Psoas muscle (tissue), 2 donors: ENCODE data around the genes CTSK, CERS2, MINDY1, C1orf56 and PIP5K1A.

GRCh38 chr1:150807783-150808690, at the start of gene CTSK:
Gene CTSK, minus strand, starts transcription at chr1:150808260.
- PRO-cap, 2 experiments, result no peak in any of the 2 experiments

DNA sequence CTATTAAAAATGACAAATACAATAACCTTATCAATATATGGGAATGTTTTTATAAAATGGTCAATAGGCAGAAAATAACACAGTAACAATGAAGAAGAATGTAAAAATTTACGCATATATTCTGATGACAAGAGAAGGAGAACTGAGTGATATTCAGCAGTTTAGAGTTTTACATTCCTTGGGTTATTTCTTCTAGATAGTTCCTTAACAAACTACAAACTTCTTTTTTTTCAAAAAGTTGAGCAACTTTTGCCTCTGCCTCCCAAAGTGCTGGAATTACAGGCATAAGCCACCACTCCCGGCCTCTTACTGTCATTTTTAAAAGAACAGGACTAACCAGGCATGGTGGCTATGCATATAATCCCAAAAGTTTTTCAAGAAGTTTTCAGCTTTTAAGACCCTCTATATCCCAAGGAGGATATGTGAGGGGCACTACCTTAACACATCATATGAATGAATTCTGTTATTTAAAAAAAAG, 32.9 kb downstream of the ARNT start:
- PRO-cap, 2 experiments, result no peak in any of the 2 experiments

DNA sequence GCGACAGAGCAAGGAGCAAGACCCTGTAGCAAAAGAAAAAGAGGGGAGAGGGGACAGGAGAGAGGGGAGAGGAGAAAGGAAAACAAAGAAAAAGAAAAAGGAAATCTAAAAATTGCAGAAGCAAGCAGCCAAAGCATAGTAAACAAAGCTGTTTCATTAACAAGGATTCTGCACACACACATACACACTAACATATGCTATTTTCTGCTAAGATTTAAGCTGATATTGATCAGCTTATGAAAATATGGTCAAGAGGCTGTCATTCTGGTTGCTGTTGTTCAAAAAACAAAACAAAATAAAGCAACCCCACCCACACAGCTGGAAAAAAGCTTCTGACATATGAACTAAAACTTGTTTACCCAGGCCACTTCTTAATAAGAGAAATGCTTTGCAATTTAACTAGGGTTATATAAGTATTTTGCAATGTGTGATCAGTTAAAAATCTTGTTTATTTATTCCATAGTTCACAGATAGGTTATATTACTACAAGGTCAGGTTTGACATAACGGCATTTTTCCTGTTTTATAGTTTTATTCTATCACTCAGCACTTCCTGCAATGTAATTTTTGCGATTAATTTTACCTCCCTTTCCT, 1.6 kb downstream of the ARNT start:
- PRO-cap, 2 experiments, result no peak in any of the 2 experiments

- PRO-cap, 2 experiments, result no peak in any of the 2 experiments
Measured at GRCh38 chr1:150875839-150876089, 635 bp downstream of the ARNT start.

- PRO-cap, 2 experiments, result no peak in any of the 2 experiments
Measured at GRCh38 chr1:150966928-150967995, 7.4 kb downstream of the CERS2 start.

- PRO-cap, 2 experiments, result peak in 2 of 2 experiments; most common plus-strand start chr1:150974886 (in 2); most common minus-strand start chr1:150974728 (in 1)
Measured at GRCh38 chr1:150974570-150975425, at the start of gene CERS2. Gene CERS2, minus strand, starts transcription at chr1:150974835.

DNA sequence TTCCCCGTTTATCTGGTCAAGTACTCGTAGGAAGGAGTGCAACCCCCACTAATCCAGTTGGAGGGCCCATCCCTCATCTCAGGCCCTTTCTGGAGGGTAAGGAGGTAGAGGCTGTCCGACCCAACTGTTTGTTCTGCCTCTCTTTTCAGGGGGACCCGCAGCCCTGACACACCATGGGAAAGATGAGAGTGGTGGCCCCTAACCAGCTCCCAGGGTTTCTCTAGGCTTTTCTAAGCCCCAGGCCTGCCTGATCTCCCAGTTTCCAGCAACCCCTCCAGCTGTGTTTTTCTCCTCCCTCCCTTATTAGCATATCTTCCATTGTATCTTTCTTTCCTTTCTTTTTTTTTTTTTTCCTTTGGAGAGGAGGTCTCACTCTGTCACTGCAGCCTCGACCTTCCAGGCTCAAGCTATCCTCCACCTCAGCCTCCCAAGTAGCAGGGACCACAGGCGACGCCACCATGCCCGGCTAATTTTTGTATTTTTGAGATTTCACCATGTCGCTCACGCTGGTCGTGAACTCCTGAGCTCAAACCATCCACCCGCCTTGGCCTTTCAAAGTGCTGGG, 1.7 kb upstream of the CERS2 start:
- PRO-cap, 2 experiments, result no peak in any of the 2 experiments

GRCh38 chr1:151006296-151007332, at the start of gene MINDY1:
Gene MINDY1, minus strand, starts transcription at chr1:151006902.
- PRO-cap, 2 experiments, result peak in 2 of 2 experiments; most common plus-strand start chr1:151006508 (in 1); most common minus-strand start chr1:151006874 (in 2)

DNA sequence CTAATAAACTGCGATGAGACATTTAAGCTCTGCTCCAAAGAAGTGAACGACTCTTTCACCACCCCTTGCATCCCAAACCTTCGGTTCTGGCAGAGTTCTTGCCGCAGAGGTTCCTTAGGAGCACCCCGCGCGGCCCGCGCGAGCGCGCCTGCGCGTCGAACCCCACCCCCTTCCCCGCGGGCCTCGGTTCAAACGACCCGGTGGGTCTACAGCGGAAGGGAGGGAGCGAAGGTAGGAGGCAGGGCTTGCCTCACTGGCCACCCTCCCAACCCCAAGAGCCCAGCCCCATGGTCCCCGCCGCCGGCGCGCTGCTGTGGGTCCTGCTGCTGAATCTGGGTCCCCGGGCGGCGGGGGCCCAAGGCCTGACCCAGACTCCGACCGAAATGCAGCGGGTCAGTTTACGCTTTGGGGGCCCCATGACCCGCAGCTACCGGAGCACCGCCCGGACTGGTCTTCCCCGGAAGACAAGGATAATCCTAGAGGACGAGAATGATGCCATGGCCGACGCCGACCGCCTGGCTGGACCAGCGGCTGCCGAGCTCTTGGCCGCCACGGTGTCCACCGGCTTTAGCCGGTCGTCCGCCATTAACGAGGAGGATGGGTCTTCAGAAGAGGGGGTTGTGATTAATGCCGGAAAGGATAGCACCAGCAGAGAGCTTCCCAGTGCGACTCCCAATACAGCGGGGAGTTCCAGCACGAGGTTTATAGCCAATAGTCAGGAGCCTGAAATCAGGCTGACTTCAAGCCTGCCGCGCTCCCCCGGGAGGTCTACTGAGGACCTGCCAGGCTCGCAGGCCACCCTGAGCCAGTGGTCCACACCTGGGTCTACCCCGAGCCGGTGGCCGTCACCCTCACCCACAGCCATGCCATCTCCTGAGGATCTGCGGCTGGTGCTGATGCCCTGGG, at the start of gene C1orf56:
Gene C1orf56, plus strand, starts transcription at position 191 of the 906 bp plus-strand sequence.
- PRO-cap, 2 experiments, result peak in 2 of 2 experiments; most common plus-strand start position 191 of the sequence (in 2); most common minus-strand start position 144 of the sequence (in 2)

GRCh38 chr1:151052334-151053273, 5.1 kb downstream of the C1orf56 start:
- PRO-cap, 2 experiments, result no peak in any of the 2 experiments

DNA sequence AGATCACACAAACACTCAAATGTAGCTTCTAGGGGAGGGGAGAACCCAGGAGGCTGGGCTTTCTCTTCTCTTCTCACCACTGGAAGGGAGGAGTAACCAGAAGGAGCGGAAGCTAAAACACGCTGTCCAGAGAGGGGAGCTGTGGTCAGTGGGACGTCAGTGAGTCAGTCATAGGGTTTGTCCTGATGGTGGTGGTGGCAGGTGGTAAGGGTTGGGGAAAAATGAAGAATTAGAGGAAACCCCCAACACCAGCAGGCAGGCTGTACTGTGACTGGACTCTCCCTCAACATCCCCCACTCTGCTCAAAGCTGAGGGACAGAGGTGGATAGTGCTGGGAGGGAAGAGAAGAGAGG, 1.7 kb downstream of the CDC42SE1 start:
- PRO-cap, 2 experiments, result peak in 1 of 2 experiments; most common plus-strand start position 142 of the sequence (in 1)

- PRO-cap, 2 experiments, result no peak in any of the 2 experiments
Measured at GRCh38 chr1:151062699-151063261, 2.6 kb downstream of the MLLT11 start.

- PRO-cap, 2 experiments, result peak in 1 of 2 experiments; most common plus-strand start chr1:151143451 (in 1); most common minus-strand start chr1:151143290 (in 1)
Measured at GRCh38 chr1:151142800-151143544, 3.5 kb downstream of the SEMA6C start.

DNA sequence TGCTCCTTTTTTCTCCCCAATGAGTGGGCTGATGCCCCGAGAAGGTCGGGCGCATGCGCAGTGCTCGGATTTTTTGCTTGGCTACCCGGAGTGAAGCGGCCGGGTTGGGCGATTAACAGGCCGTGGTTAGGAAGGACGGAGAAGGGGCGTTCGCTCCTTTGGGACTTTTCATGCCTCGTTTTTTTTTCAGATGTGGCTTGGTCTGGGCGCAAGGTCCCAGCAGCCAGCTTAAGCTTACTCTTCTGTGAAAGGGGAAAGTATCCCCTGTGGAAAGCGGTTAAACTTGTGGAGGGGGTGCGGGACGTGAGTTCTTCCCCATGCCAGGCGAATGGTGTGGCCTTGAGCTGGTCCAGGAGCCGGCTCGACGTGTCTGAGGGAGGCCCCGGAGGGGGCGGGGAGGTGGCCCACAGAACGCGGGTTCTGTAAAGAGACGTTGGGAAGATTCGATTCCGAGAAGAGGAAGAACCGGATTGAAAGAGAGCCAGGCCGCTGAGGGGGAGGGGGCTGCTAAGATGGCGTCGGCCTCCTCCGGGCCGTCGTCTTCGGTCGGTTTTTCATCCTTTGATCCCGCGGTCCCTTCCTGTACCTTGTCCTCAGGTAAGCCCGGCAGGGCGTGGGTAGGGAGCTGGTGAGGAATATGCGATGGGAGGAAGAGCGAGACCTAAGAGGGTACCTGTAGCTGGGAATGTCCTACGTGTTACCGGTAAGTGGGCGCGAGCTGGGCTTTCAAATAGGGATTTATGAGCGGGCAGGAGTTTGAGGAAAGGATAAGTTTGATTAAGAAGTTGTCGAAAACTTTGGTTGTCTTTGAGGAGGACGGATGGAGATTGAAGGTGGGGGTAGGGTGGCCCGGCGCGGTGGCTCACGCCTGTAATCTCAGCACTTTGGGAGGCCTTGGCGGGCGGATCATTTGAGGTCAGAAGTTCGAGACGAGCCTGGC, at the start of gene PIP5K1A:
Gene PIP5K1A, plus strand, starts transcription at position 68 of the 940 bp plus-strand sequence.
- PRO-cap, 2 experiments, result peak in 2 of 2 experiments; most common plus-strand start position 93 of the sequence (in 2); most common minus-strand start position 335 of the sequence (in 1)

DNA sequence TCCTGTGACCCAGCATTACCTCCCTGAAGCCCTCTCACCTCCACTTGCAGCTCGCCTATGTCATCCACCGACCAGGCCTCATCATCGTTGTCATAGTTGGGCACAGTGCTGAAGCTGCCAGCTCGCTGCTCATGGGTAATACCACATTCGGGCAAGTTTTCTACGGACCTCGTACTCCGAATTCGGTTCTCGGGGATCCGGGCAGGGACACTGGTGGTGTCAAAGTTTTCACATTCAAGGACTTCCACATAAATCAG, 21.2 kb downstream of the PI4KB start:
- PRO-cap, 2 experiments, result no peak in any of the 2 experiments

DNA sequence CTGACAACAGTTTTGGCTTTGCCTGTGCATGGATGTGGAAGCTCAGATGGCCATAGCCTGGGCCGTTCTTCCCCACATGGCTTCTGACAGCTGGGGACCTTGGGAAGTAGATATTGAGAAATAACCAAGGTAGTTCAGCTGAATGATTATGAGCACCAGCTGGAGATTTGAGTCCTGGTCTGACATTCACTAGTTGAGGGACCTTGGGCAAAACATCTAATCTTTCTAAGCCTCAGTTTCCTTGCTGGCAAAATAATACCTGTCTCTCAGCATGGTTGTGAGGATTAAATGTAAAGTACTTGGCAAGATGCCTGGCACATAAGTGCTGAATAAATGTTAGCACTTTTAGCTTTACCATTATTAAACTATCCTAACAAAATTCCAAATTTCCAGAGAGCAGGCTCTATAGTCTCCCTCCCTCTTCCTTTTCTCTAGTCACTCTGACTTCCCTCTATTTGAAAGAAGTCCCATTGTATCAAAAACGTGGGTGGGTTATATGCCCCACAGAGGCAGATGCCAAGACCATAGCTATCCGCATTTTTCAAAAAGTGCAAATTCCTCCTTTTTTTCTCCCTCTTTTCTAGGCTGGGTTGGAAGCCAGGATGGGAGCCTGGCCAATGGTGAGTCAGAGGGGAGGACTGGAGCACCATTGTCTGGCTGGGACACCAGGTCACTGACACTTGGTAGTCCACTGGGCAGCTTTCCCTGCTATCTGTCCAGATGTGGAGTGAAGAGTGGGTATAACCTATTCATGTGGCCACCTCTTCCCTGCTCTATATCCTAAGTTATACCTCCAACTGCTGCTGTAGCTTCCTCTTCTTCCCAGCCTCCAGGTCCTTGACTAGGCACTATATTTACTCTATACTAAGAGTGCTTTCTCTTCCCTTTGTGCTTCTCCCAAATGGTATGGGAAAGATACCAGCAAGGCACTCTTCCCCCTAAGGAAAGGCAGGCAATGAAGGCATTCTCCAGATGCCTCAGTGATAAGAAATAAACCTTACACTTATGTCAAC, 13.2 kb downstream of the PI4KB start:
- PRO-cap, 2 experiments, result no peak in any of the 2 experiments

- PRO-cap, 2 experiments, result no peak in any of the 2 experiments
Measured at GRCh38 chr1:151342352-151342970, 4.6 kb downstream of the RFX5 start.

- PRO-cap, 2 experiments, result no peak in any of the 2 experiments
Measured at GRCh38 chr1:151364722-151365419, 7.6 kb downstream of the SELENBP1 start.

DNA sequence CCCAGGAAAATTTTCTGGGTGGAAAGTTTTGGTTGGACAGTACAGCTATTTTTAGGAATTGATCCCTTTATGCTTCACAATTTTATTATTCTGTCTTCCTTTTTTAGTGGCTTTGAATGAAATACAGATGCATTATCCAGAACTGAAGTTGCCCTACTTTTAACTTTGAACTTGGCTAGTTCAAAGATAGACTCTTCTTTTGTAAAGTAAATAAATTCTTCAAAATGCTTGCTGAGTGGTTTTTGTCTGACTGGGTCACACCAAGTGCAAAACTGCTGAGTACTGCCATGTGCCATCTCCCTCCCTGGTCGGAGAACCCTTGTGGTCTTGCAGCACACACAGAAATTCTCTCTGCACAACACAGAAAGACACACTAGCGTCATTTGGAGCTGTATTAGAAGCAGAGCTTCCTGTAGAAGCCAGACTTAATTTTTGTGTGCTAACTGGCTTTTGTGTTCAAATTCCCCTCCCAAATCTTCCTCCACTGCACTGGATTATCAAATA, 2.4 kb downstream of the PSMB4 start:
- PRO-cap, 2 experiments, result no peak in any of the 2 experiments

DNA sequence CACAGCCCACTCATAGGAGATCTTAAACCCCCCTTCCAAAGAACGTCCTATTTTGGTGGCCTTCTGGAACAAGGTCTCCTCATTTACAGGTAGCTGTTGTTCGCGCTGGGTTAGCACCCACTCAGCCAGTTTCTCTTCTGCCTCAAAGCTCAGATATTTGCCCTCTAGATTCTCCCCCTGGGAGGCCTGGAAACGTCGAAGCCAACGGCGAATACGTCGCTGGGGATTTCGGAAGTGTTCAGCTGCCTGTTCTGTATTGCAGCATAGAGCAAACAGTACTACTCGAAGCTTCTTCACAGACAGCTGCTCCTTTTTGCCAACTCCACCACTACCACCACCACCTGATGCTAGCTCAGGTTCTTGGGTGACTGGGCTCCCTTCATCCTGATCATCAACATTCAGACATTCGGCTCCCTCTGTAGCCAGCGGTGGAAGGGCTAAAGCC, 6.5 kb downstream of the PSMB4 start:
- PRO-cap, 2 experiments, result no peak in any of the 2 experiments